Pericardium fibroblast (primary cell): ENCODE measurements around a stretch of chr1.

DNA sequence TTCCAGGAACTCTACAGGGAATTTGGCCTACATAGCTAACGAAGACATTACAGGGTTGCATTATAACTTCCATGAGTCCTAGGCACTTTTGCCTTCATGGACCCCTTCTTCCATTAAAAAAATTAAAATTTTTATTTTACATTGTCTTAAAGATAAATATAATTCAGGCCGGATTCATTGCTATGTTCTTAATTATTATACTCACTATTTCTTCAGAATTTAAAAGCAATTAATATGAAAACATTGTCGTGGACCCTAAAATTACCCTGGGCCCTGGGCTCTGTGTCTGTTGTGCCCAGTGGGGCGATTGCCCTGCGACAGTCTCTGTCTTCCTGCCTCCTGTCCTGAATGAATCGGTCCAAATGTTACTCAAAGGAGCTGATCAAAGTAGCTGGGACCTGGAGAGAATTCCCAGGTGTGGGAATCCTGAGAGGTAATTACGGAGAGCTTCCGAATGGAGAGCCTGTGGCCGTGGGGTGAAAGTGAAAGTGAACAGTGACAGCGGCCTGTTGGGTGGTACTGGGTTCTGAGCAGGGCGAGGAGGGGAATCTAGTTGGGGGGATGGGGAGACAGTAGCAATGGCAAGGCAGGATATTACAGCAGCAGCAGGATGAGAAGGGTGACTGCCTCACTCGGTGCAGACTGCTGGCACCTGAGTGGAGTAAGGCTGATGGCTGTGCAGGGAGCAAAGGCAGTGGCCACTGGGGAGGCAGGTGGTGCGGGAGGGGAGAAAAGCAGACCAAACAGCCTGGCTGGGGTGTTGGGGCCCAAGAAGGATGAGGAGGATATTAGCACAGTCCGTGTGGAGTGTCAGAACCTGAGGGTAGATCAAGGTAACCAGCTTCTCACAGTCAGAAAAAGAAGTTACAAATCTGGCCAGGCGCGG is 70.5 kb upstream of the PRDX6 start:
- RAMPAGE, long total RNA = no peak

- RAMPAGE, long total RNA = no peak
Measured at GRCh38 chr1:173413135-173414151, 63.7 kb upstream of the PRDX6 start.

DNA sequence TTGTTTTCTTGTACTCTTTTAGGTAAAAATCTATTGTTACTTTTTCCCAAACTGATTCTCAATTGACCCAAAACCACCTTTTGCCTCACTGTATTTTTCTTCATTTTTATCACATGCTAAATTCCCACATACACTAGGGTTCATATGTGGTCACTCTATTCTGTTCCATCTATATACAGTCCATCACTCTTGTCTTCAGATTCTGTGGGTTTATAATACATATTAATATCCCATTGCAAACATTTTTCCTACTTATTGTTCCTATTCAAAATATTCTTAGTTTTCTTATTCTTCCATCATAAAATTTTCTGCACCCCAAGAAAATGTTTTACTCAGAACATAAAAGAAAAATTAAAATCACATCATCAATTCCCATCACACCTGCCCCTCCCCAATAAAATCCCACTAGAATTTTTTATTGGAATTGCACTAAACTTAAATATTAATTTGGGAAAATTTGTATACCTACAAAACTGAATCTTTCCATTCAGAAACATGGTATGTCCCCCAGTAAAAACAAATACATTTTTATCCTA is 39.5 kb upstream of the PRDX6 start:
- RAMPAGE, long total RNA = no peak

GRCh38 chr1:173473916-173475046 is 2.9 kb upstream of the PRDX6 start:
- RAMPAGE, long total RNA = no peak

DNA sequence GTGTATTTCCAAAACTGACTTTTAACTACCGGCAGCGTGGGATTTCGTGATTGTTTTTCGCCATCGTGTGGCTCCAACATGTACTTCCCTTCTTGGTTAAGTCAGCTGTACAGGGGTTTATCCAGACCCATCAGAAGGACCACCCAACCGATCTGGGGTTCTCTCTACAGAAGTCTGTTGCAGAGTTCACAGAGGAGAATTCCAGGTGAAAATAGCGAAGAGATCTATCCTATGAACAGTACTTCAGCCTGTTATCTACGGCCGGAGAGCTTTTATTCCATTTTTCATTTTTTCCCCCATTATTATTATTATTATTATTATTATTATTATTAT is 435 bp upstream of the CENPL start:
- RAMPAGE, long total RNA = no peak

DNA sequence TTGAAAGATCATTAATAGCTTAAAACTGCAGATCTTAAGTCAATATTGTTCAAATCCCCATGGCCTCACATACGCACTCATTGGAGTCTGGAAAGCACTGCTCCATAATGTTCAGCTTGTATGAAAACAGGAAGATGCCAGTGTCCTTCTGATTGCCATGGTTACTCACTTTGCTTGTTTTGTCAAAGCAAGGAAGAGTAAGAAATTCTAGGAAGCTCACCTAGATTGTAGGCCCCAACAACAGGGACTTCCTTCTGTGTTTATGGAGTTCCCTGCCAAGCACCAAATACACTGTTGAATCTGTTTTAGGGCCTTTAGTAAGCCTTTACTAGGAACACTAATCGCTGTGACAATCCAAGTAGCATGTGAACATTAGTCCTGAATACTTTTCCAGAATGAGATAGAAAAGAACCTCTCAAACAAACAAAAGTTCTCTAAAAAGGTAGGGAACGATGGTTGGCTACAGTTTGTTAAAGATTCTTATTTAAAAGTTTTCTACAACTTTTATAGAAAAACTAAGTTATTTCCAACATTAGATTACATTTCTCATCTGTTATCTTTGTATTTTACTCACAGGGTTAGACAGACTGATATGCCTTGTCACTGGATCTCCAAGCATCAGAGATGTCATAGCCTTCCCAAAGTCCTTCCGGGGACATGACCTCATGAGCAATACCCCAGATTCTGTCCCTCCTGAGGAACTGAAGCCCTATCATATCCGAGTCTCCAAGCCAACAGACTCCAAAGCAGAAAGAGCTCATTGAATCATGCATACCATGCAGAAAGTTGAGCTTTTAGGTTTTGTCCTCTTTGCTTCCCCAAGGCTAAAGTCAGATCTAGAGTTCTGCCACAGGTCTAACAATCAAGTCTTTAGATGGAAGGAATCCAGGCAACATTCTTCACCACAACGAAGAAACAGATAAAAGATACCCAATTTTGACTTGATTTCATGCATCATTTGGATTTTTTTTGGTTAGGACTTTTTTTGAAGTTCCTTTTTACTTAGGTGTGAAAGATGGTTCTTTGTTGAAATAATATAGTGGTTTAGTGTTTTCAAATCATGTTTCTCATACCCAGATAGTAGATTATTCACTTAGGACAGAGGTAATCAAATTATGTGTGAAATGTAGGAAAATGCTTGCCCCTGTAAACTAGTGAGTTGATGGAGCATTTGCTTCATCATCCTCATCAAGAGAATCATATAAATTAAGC is 10.8 kb upstream of the ZBTB37 start:
- RAMPAGE, long total RNA = no peak

- RAMPAGE, long total RNA = no peak
Measured at GRCh38 chr1:173863833-173864101, 4.4 kb upstream of the ZBTB37 start.

DNA sequence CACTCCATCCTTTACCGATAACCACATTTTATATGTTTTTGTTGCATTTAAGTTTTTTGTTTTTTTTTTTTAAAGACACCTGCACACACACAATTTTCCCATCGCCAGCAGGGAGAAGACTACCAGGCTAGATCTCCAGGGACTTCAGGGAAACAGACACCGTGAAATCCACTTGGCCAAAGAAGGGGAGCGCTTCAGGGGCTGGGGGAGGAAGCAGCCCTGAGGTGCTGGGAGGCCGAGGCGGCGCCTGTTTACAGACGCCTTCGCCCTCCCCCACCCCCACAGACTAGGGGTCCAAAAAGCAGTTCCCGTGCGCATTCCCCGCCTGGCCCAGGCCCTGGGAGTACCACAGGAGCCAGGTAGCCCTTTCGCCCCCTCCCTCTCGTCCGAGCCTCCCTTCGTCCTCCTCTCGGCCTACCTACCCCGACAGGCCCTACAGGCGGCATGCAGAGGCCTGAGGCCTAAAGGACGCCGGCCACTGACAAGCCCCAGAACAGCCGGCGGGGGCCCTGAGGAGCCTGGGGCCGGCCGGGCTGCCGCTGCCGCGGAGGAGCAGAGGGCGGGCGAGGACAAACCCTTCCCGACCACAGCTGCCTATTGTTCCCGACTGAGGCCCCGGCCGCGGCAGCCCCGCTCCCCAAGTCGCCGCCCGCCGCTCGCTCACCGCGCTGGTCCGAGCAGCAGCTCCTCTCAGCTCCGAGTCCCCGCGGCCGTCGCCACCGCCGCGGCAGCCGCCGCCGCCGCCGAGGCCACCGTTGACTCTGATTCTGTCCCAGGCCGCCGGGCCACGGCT is 529 bp downstream of the RC3H1 start:
- RAMPAGE, long total RNA = no peak

DNA sequence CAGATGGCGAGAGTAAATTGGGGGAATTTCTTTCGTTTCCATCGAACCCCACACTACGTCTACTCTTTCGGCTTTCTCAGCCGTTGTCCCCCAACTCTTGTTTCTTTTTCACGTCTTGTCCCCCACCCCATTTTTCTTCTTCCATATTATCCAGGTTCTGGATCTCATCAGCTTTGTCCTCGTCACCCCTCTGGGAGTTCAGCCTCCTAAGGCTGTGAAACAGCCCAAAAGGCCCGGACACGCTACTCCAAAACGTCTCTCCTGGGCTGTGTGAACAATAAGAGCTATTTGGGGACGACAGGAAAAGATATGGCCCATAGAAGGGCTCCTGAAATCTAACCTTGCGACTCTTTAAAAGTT is 452 bp upstream of the RC3H1 start:
- RAMPAGE, long total RNA = no peak

GRCh38 chr1:174051760-174052364 is 29.7 kb upstream of the RC3H1 start:
- RAMPAGE, long total RNA = no peak

GRCh38 chr1:174238702-174239394 is 79.5 kb downstream of the RABGAP1L start:
- RAMPAGE, long total RNA = no peak

- RAMPAGE, long total RNA = no peak
Measured at GRCh38 chr1:174375876-174376184, 71.9 kb upstream of the GPR52 start.

DNA sequence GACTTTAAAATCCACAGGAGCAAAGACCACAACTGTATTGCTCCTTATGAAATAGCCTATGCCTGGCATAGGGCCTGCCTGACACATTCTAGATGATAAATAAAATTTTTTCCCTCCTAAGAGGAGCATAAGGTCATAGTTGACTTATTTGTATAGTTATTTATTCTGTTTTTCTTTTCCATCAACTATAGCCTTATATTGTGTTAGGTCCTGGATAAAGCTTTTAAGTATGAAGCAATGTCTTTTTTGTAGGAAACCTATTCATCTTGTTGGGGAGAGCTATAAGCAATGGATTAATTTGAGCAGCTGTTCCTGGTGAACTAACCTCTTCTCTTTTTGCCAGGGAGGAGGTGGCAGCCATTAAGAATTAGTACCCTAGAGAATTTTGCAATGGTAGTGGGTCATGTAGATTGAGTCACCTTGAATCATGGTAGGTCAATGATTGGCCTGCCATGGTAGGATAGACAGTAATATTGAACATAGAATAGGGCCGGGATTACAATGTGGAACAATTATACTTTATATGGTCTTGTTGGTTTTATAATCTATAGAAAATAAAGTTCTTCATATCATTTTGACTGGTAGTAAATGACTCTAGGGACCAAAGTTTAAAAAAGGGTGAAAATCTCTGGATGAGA is 47.3 kb upstream of the GPR52 start:
- RAMPAGE, long total RNA = no peak

- RAMPAGE, long total RNA = no peak
Measured at GRCh38 chr1:174618532-174619214, 170.9 kb downstream of the GPR52 start.

GRCh38 chr1:174834407-174835379 is 165.1 kb upstream of the CACYBP start:
- RAMPAGE, long total RNA = no peak

- RAMPAGE, long total RNA = no peak
Measured at GRCh38 chr1:174902309-174902834, 97.4 kb upstream of the CACYBP start.

DNA sequence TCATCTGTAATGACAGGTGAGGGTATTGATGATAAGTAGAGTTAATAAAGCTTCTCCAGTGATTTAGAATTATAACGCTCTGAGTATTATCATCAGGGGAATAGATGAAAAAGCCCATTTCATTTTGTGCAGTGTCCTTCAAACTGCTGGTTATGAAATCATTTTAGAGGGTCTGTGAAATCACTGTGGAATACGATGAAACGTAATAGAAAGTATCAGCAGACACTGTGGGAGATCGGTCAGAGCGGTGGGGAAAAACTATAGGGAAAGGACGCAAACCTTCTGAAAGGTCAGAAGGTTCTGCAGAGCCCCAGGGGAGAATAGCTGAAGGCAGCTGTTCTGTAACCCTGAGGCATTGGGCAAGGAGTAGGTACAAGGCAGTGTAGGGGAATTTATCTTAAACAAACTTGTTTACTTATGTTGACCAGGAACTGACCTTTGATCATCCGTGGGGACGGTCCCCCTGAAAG is 46.2 kb upstream of the CACYBP start:
- RAMPAGE, long total RNA = no peak

DNA sequence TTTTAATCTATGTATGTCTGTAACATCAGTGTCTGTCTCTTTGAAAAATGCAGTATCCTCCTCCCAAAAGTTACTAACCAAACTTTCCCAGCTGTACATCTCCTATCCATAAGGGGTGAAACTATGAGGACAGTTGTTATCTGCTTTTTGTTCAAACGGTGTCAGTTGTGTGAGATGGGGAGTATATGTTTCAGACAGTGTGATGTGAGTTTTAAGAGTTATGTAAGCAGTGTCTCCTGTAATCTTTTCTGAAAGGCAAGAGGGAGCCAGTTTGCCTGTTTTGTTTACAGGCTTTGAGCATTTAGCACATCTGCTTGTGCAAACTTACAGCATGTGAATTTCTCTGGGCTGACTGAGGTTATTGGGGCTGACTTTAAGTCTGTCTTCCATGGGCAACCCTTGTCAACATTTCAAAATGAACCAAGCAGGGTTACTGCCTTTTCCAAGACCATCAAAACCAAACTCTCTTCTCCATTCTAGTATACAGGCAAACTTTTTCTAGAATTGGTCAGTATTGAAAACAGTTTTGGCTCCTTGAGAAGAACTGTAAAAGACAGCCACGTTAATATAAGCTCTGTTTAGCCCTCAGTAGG is 34.7 kb upstream of the CACYBP start:
- RAMPAGE, long total RNA = no peak

DNA sequence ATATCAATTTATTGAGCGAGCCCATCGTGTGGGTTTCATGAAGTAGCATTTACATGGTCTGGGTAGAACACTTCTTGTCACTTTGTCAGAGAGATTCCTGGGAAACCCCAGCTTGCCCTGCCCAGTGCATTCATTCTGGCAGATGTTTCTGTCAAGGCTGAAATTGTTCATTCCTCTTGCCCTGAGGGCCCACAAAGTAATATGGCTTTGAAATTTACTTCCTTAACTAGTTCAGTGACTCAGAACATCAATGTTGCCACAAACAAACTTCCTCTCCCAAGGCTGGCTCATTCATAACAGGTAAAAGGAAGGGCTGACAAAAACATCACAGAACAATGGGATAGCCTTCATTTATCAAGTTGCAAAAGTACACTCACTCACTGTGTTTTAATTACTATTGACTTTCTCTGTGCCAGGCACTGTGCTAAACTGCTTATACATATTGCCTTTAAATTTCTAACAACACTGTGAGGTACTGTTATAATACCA is 5.0 kb upstream of the KIAA0040 start:
- RAMPAGE, long total RNA = no peak

DNA sequence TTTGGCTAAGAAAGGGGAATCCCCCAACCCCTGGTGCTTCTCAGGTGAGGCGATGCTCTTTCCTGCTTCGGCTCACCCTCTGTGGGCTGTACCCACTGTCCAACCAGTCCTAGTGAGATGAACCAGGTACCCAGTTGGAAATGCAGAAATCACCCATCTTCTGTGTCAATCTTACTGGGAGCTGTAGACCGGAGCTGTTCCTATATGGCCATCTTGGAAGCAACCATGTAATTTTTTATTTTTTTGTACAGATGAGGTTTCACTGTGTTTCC is 69.5 kb upstream of the KIAA0040 start:
- RAMPAGE, long total RNA = no peak